Mononuclear cell (primary cell): Measurements from ENCODE around the gene MCIDAS.

- RRBS, result no CpG with 5 or more reads among the region's 6 CpGs
Observed at GRCh38 chr5:54016288-54016992, 293.9 kb downstream of the ARL15 start.

DNA sequence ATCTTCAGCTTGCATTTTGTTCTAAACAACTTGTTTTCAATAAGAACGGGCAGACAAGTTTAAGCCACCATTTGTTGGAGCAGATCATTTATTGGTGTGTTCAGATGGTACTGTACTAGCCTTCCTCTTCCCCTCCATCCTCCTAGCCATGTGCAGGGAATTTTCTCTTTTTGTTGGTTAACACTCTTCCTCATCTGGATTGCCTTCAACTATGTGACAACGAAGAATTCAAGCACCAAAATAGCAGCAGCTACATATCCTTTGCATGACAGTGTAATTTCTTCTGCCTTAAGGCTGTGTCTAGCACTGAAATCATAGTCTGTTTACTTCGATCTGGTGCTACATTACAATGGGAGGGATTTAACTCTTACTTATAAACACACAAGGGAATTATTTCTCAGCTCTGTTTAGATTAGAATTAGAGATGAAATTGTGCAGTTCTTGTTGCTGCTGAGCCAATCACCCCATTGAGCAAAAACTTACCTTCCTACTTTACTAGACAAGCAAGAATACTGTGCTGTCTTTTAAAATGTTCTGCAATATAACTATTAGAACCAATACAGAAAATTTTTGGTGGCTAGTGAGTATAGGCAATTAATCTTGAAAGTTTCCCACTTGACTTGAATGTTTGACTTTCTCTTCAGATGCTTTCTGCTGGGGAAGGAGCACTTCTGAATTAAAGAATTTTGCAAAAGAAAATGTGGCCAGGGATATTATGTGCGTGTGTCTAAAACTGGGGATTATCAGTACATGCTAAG lies 260.3 kb downstream of the ARL15 start:
- RRBS, result no CpG with 5 or more reads among the region's 4 CpGs

DNA sequence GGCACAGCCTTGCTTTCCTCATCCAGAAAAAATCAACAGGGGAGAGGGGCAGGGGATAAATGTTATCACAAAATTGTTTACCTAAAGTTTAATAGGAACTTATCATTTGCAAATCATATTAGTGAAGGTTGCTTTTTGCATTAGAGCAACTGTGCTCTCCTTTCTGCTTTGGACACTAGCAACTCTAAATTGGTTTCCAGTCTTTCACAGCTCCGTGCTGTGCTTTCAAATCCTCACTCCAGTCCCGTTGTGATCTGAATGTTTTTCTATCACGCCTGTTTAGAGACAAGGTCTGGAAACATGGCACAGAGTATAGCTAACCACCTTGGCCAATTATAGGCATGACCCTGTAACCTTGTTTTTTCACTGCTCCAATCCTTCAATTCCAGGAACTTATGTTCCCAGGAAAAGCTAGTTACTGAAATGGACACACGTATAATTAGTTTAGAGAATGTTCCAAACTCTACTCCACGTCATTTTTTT lies 55.6 kb downstream of the ARL15 start:
- RRBS, result no CpG with 5 or more reads among the region's 5 CpGs

DNA sequence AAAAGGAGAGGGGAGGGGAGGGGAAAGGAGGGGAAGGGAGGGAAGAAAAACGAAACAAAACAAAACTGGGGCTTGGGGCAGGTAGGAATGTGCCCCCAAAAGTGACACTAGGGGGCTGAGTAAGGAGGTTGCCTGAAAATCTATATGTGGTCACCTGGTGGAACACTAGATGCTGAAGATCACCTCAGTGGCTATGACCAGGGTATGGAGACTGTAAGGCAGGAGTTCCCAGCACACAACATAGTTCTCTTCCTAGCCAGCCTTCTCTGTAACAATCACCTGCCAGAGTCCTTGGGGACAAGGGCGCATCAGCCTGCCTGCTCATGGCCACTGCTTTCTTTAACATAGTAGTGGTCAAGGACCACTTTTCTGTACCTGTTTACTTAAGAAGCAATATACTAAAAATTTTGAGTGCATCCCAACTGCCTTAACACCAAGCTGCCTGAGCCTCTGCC lies 6.6 kb downstream of the ARL15 start:
- RRBS, result no CpG with 5 or more reads among the region's 2 CpGs

- RRBS, result no CpG with 5 or more reads among the region's 4 CpGs
Observed at GRCh38 chr5:54325516-54326273, 15.3 kb upstream of the ARL15 start.

GRCh38 chr5:54526470-54527281 lies 9.1 kb downstream of the SNX18 start:
- RRBS, result no CpG with 5 or more reads among the region's 6 CpGs

- RRBS, result no CpG with 5 or more reads among the region's 4 CpGs
Observed at GRCh38 chr5:54537969-54538529, 20.5 kb downstream of the SNX18 start.

DNA sequence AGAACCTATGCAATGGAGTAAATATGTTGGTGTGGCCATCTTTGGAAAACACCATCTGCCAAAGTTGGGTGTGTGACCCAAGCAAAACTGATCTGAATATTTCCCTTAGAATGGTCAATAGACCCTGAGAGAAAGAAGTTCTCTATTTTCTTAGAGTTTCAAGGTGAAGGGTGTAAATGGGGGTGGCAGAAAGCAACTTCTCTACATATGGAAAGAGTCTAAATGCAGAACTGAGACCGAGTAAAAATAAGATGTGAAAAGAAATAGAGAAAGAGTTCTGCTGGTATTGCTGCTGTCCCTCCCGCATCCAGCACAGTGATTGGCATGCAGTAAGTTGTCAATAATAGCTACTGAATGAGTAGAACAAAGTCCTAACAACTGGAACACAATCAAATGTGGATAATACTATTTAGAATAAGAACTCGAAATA lies 212.6 kb downstream of the ESM1 start:
- RRBS, result no CpG with 5 or more reads among the region's 3 CpGs

DNA sequence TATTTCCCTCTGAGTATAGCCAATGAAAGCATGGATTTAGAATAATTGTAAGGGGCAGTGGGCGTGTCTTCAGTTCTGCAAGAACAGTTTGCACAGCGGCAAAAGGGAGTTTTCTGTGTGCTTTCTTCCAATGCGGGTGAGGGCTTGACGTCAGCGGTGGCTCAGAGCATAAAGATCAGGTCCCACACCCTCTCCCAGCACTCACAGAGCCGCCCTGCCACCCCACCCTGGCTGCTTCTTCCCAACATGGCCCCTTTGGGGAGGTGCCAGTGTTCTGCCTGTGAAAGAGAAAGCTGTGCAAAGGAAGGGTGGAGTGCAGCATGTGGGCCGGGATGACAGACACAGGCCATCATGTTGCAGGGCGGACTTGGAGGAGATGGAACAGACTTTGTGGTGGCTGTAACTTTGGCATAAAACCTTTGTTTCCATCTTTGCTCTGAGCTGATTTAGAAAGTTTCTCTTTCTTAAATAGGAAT lies 210.6 kb downstream of the ESM1 start:
- RRBS, result no CpG with 5 or more reads among the region's 8 CpGs

DNA sequence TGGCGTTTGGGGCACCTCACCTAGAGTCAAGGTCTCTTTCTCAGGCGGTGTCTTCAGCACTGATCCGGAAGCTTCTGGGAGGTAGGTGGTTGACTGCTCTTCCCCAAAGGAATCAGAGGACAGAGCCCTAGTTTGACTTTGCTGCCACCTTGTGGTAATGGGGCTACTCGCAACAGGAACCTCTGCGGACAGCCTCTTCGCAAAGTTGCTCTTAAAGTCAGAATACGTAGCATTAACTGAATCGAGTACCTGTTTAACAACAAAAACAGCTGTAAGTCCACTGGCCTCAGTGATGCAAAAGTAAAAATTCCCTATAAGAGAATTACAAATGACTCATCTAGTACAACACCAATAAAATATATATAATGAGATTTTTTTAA lies 13.4 kb upstream of the GPX8 start:
- RRBS, result no CpG with 5 or more reads among the region's 8 CpGs

- RRBS, result 3% methylated on average over 61 of the region's 121 CpGs
Observed at GRCh38 chr5:55226255-55227514, at the start of gene MCIDAS. Gene MCIDAS, minus strand, starts transcription at chr5:55227315.

DNA sequence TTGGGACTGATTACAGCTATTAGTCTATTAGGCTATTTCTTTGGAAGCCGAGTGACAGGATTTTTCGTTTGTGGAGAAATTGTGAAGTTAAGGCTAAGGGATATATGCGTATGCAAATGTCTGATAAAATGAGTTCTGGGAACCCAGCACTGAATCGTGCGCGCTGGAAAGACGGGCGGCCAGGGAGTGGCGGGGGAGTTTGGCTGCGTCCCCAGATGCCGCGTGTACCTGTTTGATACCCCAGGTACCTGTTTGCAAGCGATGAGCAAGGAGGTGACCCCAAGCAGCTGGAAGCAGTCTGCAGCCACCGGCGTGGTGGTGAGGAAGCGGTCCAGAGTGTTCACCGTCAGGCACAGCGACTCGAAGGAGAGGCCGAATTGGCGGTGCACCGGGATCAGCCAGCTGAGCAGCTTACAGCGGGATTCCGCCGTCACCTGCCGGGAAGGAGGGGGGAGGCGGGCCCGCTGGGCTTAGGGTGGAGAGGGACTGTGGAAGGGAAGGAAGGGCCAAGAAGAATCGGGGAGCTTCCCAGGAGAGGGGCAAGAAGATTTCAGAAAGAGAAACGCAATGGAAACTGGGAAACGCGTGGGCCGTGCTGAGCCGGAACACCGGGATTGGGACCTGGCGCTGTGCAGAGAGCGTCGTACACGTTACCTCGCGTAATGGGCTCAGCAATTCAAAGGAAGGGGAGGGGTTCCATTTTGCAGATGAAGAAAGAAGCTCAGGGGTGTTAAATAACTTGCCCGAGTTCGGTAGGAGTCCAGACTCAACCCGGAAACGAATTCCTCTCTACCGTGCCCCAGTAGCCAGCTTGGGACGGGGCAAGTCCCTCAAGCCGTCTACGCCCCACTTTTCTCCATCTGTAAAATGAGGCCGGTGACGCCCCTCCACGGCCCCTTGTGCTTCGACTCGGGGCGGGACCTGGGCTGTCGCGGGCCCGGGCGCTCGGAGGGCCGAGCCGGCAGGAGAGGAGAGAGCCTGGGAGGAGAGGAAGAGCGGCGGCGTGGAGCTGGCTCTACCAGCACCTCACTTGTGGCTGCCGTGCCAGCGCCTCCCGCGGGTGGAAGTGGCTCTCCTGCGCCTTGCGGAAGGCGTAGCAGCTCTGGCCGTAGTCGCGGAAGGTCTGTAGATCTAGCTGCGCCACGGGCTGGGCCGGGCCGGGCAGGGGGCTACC lies 908 bp downstream of the CCNO start:
- RRBS, result 4% methylated on average over 26 of the region's 79 CpGs

- RRBS, result no CpG with 5 or more reads among the region's 4 CpGs
Observed at GRCh38 chr5:55515300-55516104, 19.3 kb downstream of the PLPP1 start.

DNA sequence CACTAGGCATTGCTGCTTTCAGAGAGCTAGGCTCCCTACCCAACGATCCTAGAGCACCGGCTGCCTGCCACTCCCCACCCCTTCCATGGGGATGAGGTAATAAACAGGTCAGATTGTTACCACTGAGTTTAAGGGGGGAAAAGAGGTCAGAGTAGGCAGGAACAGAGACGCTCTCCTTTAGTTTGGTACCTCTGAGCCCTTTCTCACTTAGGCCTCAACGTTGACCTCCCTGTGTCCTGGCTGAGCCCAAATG lies 462 bp upstream of the PLPP1 start:
- RRBS, result 0% methylated on average over 2 of the region's 4 CpGs

- RRBS, result no CpG with 5 or more reads among the region's 5 CpGs
Observed at GRCh38 chr5:55535583-55535961, 808 bp upstream of the PLPP1 start.

DNA sequence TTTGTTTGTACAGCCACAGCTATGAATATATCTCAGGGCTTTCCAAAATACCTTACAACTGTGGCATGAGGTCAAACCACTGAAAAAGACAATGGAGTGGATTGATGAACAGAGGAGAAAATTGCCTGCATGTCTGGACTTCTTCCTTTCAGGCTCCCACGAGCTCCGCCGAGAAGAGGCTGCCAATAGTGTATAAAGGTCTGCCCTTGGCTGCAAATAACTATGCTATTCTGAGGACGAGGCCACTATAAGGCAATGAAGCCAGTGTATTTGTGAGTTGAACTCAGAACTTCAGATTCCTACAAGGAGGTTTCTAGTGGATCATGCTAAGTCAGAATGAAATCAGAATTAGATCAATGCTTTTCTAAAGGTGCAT lies 42.6 kb upstream of the PLPP1 start:
- RRBS, result no CpG with 5 or more reads among the region's 4 CpGs

DNA sequence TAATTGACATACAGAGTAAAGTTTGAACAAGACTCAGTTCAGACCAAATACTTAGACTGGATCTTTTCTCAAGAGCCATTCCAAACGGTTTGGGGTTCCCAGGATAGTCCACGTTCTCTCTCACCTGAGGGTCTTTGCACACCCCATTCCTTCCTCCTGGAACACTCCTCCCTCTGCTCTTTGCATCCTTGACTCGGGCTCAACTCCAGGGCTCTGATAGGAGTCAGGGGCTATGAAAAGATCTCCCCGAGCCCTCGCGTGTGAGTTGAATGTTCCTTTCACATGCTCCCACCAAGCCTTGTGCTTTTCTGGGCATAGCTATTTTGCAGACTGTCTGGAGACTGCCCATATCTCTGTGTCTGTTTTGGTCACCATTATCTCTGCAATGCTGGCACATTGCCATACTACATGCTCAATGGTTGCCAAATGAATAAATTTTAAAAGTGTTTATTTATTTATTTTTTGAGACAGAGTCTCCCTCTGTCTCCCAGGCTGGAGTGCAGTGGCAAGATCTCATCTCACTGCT lies 56.9 kb upstream of the PLPP1 start:
- RRBS, result no CpG with 5 or more reads among the region's 6 CpGs

GRCh38 chr5:55940504-55941349 lies 54.0 kb downstream of the IL6ST start:
- RRBS, result no CpG with 5 or more reads among the region's 5 CpGs

- RRBS, result no CpG with 5 or more reads among the region's 1 CpG
Observed at GRCh38 chr5:56103038-56103300, 108.2 kb upstream of the IL6ST start.